Paraaortic lymph node (tissue), 1 donor: ENCODE measurements around the genes IL24, C4BPB, C4BPA and CR2.

GRCh38 chr1:206816758-206817382 lies 44.6 kb upstream of the IL10 start:
- PRO-cap = no peak

DNA sequence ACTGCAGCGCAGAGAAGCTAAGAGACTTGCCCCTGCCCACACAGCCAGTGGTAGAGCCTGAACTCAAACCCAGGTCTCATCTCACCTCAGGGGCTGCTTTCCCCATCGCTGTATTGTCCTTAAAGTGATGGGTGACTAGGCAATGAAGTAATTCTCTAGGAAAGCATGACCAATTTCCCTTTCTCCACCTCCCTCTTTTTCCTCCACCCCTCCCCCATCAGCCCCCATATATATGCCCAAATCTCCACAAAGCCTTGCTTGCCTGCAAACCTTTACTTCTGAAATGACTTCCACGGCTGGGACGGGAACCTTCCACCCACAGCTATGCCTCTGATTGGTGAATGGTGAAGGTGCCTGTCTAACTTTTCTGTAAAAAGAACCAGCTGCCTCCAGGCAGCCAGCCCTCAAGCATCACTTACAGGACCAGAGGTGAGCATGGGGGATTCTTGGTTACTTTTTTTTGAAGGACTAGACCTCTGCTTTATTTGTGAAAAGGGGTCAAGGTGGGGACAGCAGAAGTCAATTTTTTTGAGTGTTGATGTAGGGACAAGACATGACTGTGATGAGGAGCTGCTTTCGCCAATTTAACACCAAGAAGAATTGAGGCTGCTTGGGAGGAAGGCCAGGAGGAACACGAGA lies at the start of gene IL24:
IL24 (plus strand) TSS at position 257 of the 639 bp plus-strand sequence.
- PRO-cap = no peak

DNA sequence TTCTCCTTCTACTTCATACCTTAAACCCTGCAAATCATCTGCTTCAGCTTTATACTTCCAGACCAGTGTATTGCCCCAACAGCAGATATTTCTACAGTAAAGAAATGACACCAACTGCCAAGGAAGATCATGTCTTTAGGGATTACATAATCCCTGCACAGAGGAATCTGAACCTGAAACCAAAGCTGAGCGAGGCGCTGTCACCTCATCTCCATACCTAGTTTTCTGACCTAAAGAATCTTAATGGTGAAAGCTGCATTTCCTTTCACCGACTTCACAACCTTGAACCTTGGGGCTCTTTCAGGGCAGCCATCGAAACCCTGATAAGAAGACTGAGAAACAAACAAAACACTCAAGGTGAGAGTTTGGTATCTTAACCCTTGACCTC lies 2.2 kb downstream of the C1orf116 start:
- PRO-cap = no peak

- PRO-cap = no peak
These were observed at the start of gene C4BPB for GRCh38 chr1:207088581-207089851. Gene C4BPB, plus strand, starts transcription at chr1:207088860.

DNA sequence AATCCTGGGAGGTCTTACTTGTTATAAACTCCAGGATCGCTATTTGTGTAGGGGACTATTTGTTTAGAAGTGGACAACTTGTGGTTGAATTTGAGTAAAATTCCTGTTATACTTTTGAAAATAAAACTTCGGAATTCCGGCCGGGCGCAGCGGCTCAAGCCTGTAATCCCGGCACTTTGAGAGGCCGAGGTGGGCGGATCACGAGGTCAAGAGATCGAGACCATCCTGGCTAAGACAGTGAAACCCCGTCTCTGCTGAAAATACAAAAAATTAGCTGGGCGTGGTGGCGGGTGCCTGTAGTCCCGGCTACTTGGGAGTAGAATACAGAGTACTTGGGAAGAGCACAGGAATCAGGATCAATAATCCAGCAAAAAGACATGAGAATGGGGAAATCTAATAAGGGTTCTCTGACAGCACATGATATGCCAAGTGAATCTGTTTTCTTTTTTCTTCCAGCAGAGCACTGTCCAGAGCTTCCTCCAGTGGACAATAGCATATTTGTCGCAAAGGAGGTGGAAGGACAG lies 1.3 kb downstream of the C4BPB start:
- PRO-cap = no peak

DNA sequence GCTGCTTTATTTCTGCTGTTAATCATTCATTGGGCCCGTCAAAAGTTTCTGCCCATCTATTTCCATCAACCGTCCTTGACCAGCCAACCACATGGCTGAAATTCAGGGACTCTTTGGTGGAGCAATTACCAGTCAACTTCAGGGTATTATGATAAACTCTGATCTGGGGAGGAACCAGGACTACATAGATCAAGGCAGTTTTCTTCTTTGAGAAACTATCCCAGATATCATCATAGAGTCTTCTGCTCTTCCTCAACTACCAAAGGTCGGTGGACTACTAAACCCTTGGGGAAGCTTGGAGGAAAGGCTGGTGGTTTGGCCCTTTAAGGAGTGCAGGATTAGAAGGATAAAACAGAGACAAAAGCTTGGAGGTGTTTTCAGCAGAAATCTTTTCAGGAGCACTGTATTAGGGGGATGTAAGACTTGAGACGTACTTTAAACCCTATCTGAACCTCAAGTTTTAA lies at the start of gene C4BPA:
C4BPA (plus strand) TSS at position 68 of the 464 bp plus-strand sequence.
- PRO-cap = no peak

GRCh38 chr1:207239879-207240278 lies 81.6 kb upstream of the CD55 start:
- PRO-cap = no peak

- PRO-cap = no peak
These were observed 39.6 kb upstream of the CD55 start for GRCh38 chr1:207281910-207282273.

GRCh38 chr1:207308838-207309061 lies 12.7 kb upstream of the CD55 start:
- PRO-cap = unidirectional peak, plus-strand start at chr1:207309005

DNA sequence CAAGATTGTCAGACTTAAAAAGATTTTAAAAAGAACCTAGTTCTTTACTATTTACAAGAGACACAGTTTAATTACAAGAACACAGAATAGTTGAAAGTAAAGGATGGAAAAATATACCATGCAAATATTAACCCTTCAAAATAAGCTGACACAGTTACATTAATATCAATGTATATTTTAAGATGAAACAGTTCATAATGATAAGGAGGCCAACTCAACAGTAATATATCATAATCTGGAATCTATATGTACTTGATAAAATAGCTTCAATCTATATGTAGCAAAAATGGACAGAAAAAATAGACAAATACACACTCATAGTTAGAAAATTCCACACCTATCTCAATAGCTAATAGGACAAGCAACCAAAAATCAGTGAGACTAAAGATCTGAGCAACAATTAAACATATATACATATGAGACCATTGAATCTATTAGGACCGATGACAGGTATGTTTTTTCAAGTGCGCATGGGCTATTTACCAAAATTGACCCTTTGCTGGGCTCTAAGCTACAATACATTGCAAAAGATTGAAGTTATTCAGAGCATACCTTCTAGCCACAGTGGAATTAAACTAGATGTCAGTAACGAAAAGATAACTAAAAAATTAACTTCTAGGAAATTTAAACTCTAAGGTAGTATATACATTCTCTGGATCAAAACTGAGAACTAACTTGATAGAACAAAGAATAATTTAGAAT lies 13.5 kb downstream of the CD55 start:
- PRO-cap = no peak

DNA sequence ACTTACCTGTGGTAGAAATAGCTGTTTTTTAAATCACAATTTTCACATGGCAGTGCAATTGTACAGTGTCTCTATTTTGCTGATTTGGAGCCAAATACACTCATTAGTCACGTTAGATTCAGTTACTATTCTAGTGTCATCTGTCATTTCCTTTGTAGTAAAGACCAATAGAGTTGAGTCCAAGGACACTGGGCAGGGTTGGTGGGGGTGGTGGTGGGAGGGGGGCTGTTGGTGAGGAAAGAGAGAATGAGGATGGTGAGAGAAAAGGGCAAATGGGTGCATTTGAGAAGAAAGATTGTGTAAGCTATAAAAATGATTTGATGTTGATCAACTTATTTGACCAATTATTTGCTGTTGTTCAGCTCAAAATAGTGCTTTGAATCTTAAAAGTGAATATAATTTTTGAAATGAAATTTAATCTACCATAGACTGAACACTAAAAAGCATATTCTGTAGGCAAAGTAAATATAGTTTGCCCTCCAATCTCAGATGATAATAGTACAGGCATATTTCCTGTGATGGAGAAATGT lies 33.7 kb downstream of the CD55 start:
- PRO-cap = no peak

DNA sequence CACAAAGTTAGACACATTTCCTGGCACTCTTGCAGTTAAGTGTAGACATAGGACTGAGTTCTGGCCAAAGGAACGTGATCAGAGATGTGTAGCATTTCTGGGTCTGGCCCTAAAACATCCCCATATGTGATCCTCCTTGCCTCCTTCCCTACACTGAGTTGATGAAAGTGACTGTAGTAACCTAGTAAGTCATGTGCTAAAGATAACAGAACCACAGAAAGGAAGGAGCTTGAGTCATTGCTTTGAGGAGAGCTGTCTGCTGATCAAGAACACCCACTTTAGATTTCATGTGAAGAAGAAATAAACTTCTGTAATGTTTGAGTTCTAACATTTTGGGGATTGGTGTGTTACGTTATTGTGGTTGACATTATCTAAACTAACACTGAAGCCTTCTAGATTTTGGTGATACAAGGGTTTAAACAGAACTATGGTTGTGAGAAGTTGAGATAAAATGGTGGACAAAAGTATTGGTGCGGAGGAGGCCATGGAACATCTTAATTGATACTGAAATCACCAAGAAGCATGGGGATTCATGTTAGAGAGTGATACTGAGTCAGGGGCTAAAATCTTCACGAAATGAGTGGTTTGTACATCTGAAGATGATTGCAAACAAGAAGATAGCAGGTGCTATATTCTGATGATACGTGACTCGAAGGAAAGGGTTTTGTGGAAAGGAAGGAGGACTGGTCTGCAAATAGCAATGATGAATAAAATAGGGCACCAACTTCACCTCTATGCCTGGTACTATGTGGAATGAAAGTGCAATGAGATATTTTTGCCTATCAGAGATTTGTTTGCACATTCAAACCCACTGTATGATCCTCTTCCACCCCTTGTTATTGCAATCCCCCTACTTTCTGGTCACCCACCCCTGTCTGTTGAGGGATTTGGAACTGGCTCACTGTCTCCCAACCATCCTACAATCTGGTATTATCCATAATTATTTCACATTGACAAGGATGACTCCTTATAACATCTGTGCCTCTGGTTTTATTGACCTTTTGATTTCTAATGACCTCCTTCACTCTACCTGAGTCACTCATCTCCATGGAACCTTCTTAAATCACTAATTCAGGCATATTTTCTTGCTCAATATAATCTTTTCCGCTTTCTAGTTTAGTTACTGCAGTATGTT lies 42.1 kb downstream of the CD55 start:
- PRO-cap = no peak

GRCh38 chr1:207453933-207455058 lies at the start of gene CR2:
Gene CR2, plus strand, starts transcription at chr1:207454328.
- PRO-cap = bidirectional peak, plus-strand start at chr1:207454328, minus-strand start at chr1:207454219; unidirectional peak, plus-strand start at chr1:207454559

DNA sequence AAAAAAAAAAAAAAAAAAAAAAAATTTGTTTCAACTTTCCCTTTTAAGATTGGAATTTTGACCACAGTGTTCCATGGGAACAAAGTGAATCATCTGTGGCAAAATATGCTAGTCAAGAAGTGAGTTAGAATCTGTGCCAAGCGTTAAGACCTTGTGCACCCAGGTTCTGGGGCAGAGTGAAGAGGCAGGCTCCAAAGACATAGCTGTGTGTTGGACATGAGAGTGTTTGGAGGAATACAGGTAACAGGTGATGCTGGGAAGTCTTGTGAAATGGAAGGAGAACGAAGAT lies 14.4 kb upstream of the CD46 start:
- PRO-cap = no peak

GRCh38 chr1:207750849-207751346 lies 956 bp upstream of the CD46 start:
- PRO-cap = no peak

DNA sequence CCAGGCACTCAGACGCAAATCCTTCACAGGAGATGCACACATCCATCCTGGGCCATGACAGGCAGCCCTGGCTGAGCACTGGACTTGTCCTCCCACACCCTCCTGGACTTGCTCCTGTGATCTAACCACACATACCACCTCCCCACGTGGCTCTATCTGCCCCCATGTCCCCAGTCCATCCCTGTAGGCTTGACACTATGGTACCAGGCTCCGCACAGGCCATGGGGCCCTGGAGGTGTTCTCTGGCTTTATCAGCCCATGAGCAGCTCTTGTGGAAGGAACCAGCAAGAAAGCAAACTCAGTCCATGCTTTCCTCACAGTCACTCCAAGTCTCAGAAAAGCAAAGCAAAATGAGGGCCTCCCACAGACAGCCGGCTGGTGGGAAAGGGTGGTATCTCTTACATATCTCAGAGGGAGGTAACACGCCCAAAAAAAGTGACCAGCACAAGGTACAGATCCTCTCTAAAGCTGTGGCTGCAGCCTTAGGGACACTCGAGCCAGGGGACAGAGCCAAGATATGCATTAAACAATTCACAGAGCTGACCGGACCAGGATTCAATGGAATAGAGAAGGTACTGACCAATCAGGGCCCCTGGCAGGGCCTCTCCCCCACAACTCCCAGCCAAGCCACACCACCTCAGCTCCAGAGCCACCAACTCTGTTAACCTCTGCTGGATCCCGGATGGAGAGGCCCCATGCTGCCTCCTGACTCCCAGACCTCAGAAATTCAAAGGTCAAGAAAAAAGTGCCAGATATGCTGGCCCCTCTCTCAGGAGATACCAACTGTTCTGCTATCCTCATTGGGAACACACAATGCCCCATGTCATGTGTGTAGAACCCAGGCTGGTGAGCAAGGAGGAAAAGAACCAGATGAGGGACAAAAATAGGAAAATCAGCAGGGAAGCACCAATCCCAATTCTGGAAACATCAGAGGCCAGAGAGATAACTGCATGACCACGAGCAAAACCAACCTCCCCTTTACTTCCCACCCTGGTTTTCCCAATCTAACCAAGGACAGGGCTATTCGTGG lies 61.9 kb downstream of the CD46 start:
- PRO-cap = no peak

- PRO-cap = bidirectional peak, plus-strand start at chr1:207822340, minus-strand start at chr1:207822253
These were observed 70.3 kb downstream of the CD46 start for GRCh38 chr1:207822112-207822547.

DNA sequence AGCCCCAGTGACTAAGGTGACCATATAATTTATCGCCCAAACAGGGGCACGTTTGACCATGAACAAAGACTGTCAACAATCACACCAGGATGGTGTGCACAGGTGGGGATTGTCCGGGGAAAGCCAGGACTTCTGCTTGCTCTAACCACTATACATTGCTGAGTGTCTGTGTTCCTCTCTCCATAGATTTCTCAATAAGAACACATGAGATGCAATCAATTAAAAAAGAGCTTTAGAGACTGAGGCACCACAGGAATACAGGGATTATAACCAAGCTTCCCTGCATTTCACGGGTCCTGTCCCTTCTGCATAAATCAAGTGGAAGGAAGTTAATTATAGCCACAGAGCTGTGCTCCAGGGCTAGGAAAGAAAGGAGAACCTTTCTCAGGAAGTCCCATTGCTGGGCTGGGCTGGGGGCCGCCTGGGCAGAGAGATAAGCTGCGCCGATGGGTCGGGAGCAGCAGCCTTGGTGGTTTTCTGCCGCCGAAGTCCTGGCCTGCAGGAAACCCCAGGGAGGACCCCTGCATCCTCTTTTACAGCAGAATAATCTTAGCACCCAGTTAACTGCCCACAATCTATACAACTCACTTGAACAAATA lies 12.5 kb upstream of the CD34 start:
- PRO-cap = no peak

GRCh38 chr1:207962420-207963246 lies 51.7 kb upstream of the CD34 start:
- PRO-cap = unidirectional peak, plus-strand start at chr1:207962929

DNA sequence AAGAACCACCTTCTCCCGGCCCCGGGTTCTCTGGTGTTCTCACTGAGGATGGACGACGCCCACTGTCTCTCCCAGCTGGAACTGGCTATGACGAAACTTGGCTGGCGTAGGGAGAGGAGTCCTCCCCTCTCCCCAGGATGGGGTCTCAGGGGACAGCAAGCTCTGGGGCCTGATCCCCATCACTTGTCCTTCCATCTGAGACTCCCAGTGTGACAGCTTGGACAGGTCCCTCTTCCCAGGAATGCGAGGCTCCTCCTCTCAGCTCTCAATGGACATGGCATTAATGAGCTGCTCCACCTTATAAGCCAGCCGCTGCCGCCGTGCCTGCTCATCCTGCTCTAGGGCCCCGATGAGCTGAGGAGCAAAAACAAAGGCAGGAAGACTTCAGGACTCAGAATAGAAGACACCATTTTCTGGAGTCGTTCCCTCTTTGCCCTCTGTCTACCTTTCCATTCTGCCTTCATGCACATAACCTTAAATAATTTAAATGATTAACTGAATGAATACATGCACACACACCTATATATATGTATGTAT lies 116.1 kb upstream of the CD34 start:
- PRO-cap = no peak